Mesenchymal stem cell of the bone marrow (primary cell): ENCODE measurements around a stretch of chr14.

DNA sequence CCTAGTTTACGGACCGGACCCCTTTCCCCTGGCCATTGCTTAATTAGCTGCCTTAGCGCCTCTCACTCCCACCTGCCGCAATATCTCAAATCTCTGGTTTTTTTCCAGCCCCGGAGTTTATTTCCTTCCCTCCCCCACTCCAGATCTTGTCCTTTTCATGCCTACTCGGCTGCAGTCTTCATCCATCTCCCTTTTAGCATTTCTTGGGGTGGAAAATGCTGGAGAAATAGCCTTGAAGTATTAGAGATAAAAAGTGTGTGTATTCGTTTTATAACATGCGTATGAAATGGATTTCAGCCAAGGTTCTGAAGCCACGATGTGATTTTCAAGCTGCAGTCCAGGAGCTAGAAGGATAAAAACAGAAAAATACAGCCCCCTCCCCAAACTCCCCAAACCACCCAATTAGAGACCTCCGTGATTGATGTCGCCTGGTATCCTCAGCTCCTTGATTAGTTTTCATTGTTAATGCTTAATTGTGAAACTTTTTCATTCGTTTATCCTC lies 1.4 kb downstream of the PPP4R4 start:
- CAGE, long polyA plus RNA = no peak

DNA sequence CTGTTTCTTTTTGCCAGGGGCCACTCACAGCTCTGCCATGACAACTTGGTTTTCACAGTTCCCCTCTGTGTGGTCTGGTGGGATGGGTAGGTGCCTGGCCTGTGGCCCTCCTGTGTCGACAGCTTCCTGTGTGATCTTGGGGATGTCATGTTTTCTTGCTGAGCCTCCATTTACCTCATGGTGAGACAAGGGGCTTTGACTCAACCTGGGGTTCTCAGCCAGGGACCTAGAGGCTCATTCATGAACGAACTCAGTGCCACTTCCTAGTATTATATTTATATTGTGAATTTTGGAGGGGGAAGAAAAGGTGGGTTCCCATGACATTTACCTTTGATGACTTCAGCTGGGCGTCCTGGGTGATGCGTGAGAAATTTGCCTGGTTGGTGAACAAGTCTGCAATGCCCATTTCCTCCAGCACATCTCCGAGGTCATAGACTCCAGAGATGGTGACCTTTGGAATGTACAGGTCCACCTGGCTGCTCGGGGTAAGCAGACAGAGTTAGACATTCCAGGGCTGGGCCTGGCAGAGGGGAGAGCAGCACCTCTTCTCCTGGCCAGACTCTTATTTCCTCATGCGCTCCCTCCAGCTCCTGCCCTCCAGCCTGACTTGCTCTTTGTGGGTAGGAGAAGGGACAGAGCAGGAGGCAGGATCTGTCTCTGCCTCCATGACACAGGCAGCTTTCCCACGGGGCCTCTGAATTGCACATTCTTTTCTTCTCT lies 12.8 kb upstream of the SERPINA10 start:
- CAGE, long polyA plus RNA = no peak

DNA sequence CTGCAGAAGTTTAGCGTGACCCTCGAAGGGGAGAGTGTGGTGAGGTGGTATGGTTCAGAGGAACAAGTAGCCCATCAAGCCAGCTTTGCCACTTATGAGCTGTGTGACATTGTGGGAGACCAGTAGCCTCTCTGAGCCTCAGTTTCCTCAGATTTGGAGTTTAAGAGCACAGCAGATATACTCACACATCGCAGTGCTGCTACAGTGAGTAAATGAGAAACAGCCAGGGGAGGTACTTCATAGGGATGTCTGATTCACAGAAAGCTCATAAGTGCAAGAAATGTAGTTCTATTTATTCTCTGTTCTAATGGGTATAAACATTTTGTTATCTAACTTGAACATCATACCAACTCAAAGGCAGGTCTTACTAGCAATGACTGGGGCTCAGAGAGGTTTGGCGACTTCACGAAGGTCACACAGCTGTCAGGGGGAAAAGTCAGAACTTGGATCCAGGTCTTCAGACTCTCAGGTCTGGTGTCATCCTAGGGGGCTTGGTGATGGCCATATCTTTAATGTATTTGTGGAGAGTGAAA lies 11.9 kb downstream of the SERPINA1 start:
- CAGE, long polyA plus RNA = no peak

- CAGE, long polyA plus RNA = no peak
Observed at GRCh38 chr14:94379807-94380533, 8.4 kb downstream of the SERPINA1 start.

DNA sequence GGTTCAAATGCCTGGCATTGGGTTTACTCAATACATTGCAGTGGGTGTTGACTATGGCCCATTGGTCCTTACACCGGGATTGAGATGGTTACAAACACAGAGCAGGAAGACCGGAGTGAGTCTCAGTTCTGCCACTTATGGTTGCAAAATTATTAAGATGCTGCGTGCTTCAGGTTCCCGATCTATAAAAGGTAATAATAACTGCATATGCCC lies 10.7 kb upstream of the SERPINA11 start:
- CAGE, long polyA plus RNA = no peak

- CAGE, long polyA plus RNA = no peak
Observed at GRCh38 chr14:94615671-94616686, 3.8 kb downstream of the SERPINA3 start.

DNA sequence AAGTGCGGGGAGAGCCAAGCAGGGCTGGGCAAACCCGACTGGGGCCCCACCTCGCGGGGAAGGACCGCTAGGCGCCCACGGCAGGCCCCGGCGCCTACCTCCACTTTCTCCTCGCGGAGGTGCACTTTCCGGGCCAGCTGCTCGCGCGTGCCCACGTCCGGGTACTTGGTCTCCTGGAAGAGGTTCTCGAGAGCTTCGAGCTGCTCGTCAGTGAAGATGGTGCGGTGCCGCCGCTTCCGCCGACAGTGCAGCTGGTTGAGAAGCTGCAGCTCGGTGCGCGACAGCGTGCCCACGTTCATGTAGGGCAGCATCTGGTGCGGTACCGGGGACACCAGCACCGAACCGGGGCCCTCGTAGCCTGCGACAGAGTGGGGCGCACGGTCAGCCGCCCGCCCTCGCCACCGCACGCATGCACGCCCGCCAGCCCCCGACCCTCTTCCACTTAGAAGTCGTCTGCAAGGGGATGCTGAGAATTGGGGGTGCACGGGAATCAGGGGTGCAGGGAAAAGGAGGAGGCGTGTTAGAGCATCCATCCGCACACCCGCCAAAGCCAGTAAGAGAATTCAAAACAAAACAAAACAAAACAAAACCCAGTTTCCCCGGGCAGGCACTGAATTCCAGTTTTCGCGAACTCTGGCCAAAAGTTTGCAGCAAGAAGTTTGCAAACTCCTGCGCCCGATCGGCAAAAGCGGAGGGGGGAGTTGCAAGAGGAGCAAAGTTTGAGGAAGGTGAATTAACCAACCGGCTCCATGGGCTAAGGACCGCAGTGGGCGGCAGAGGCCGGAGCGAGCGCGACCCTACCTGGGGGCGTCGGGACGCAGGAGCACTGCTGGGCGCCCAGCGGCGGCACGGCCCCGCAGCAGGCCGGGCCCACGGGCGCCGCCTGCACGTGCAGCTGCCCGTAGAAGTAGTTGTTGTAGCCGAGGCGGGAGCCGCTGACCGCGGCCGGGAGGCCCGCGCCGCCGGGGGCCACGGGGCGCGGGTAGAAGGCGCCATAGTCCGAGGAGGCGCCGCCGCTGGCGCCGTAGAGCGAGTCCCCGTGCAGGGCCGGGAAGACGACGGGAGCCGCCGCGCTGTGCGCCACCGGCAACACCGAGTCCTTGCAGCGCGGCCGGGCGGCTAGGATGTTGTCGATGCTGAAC lies 682 bp downstream of the GSC start:
- CAGE, long polyA plus RNA = no peak

- CAGE, long polyA plus RNA = no peak
Observed at GRCh38 chr14:95217204-95217859, 60.0 kb upstream of the DICER1 start.

- CAGE, long polyA plus RNA = no peak
Observed at GRCh38 chr14:95221477-95222010, 64.2 kb upstream of the DICER1 start.

DNA sequence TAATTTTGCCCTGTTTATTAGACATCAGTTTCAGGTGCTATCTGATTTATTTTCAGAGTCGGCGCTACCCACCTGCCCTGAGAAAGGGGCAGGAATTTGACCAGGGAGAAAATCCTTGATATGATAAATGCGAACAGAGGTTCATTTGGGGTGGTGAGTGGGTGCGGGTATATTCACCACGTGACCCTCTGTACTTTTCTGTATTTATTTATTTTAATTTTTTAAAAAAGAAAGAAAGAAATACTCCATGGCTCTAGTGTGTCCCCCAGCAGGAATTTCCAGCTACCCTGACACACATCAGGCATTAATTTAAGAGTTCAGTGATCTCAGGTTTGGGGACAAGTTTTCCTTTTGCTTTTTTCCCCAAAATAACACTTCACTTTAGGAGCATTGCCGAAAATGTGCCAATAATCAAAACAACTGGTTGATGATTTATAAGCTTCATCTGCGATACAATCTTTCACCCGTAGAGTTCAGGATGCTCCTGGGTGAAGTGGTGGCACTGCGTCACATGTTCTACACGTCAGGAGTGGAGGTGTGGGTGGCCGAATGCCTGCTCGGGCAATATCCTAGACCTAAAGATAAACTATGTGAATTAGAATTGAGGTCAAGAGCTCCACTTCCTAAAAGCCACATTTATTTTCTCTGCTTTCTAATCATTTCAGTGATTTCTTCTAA lies 70.8 kb upstream of the DICER1 start:
- CAGE, long polyA plus RNA = no peak

- CAGE, long polyA plus RNA = no peak
Observed at GRCh38 chr14:95255560-95255907, 64.2 kb downstream of the CLMN start.

- CAGE, long polyA plus RNA = no peak
Observed at GRCh38 chr14:95314511-95315455, 4.9 kb downstream of the CLMN start.

DNA sequence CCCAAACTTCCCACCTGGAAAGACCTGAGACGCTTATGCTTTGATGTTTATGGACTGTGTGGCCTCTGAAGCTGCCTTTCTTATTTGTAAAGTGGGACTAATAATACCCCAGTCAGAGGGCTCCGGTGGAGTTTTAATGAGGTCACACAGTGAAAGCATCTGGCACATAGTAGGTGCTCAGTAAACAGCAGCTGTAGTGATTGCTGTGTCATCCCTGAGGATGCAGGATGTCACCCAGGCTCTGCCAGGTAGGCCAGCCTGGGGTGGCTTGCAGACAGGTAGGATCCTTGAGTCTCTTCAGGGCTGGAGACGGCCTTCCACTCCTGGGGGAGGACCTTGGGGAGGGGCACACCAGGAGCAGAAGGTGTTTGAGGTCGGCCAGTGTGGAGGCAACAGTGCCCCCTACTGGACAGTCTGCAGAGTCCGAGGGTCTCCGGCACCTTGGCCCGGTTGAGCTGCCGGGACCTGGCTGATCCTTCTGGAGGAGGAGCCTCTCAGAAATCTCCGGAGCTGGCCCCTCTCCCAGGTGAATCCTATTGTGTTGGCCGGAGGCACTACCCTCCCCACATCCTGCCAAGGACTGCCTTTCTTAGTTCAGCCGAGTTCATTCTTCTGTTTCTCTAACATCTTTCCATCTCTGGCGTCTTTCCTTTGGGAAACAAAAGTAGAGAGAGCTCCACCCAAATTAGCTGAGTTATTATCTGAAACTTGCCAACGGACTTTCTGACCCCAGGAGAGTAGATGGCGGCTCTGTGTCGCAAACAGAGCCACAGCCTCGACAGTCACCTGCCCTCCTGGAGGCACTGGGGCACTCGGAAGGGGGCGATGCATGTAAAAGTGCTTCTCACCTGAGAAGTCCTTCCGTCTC lies 41.8 kb upstream of the CLMN start:
- CAGE, long polyA plus RNA = no peak

GRCh38 chr14:95523224-95524578 lies 7.3 kb upstream of the SYNE3 start:
- CAGE, long polyA plus RNA = no peak

DNA sequence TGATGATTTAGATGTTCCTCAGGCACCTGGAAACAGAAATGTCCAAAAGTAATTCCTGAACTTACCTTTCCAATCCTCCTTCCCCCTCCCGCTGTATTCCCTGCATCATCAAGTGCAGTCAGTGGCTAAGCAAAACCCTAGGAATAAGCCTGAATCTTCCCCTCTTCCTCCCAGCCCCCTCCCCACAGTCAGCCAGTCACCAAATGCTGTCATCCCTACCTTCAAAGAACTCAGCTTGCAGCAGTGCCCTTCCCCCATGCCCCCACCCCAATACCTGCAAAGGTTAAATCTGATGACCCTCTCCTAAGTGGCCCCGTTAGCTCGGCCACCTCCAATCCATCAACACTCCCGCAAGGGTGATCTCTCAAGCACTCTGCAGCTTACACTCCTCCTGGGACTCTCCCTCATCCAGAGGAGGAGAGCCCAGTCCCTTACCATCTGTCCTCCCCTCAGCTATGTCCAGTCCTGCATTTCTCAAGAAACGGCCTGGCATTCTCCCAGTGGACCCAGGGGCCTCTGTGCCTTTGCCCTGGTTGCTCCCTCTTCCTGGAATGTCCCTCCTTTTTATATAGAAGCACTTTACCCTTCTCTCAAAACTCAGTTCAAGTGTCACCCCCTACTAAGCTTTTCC lies 9.1 kb upstream of the GLRX5 start:
- CAGE, long polyA plus RNA = no peak

DNA sequence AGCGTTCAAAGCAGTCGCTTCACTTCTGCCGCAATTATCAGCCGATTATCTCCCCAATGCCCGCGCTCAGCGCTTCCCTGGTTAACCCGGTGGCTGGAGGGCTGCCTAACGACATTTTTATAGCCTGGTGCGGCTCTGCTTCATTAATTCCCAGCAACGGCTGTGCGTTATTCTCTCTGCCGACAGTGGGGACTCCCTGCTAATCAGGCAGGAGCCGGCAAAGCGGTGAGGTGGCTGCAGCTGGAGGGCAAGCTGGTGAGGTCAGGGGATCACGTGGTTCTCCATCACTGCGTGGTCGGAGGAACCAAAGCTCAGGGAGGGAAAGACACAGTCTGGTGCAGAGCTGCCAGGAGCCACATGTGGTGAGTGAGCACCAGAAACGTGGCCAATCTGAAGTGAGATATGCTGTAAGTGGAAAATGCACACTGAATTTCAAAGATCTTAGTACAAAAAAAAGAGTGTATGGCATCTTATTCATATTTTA lies 63.0 kb downstream of the GLRX5 start:
- CAGE, long polyA plus RNA = no peak

DNA sequence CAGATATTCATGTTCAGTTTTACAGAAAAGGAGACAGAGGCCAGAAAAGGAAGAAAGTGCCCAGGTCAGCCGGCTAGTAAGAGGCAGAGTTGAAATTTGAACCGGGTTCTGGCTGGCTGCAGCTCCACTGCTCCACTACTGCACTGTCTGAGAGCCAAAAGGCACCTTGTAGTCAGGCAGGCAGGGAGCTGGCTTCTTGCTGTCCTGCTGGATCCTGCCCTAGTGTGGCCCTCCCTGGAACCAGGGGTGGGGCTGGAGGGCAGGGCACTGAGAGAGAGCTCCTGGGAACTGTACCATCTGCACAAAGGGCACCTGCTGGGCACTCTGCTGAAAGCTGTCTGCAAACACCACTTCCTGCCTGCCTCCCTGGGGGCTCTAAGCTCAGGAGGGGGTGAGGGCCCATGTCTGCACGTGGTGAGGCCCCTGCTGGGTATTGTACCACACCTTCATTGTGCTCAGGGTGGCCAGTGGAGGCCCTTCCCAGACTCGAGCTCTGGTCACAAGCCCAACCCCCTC lies 19.0 kb upstream of the TCL1B start:
- CAGE, long polyA plus RNA = no peak

- CAGE, long polyA plus RNA = no peak
Observed at GRCh38 chr14:96038312-96038672, 870 bp upstream of the C14orf132 start.

DNA sequence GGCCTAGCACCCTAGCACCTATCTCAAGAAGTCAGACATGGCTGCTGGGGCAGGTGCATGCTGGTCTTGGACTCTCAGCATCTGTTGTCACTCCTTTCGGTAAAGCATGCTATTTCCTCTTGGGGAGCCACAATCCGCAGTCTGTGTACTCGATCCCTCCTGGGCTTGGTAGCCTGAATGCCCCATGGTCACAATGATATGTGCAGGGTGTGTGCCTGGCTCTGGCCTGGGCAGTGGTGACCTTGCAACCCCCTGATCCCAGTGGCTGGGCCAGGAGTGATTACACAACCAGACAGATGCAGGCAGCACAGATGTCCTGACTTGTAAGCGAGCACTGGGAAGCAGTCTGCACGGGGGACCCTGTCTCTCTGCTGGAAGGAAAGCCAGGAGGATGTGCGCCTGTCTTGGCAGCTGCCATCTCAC lies 58.0 kb downstream of the C14orf132 start:
- CAGE, long polyA plus RNA = no peak

DNA sequence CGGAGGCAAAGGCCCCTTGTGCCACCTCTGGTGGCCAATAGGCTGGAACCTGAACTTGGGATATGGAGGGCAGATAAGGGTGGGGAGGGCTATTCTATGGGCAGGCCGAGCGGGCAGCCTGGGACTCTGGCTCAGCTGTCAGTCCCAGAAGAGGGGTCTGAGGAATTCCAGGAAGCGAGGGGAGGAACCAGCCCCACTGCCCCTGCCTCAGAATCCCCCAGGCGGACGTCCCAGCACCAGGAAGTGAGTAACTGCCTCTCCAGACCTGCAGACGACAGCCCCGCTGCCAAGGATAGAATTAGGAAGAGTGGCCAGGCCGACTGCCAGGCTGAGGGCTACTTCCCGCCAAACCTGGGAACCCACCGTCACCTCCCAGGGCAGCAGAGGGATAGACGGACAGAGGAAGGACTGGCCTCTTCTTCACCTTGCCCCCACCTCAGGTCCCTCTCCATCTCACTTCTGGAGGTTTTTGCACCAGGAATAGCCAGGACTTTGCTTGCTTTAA lies 6.7 kb upstream of the BDKRB2 start:
- CAGE, long polyA plus RNA = no peak